LUHMES (cell line): ENCODE measurements around the genes COL19A1 and CD109.

DNA sequence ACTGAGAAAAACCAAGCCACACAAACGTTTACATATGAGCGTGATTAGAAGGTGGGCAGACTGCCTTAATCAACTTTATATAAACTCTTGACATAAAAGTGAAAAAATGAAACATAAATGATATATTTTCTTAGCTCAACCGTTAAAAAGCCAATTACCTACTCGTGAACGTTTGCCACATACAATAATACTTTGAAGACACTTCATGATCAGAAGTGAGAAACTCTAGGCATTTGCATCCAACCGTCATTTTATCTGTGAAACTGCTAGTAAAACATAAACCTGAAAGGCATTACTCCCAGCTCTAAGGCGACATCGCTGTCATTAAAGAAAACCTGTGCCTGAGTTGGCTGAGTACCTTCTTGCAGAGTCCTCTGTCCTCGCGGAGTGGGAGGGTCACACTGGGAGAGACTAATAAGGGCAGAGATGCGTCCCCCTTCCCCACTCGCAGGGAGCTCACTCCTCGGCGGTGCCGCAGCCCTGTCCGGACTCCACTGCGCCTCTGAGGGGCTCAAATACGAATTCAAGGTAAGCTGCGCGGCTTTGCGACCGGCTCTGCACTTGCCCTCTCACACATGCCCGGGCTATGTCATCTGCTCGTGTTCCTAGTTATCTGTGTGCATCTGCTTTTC lies at the start of gene COL19A1:
COL19A1 (plus strand) TSS at position 444 of the 632 bp plus-strand sequence.
- PRO-cap = no peak

- PRO-cap = no peak
These were observed 64.5 kb downstream of the SMAP1 start for GRCh38 chr6:70731978-70732734.

GRCh38 chr6:71312331-71312892 lies 23.8 kb downstream of the OGFRL1 start:
- PRO-cap = no peak

GRCh38 chr6:71406063-71407363 lies 117.9 kb downstream of the OGFRL1 start:
- PRO-cap = no peak

DNA sequence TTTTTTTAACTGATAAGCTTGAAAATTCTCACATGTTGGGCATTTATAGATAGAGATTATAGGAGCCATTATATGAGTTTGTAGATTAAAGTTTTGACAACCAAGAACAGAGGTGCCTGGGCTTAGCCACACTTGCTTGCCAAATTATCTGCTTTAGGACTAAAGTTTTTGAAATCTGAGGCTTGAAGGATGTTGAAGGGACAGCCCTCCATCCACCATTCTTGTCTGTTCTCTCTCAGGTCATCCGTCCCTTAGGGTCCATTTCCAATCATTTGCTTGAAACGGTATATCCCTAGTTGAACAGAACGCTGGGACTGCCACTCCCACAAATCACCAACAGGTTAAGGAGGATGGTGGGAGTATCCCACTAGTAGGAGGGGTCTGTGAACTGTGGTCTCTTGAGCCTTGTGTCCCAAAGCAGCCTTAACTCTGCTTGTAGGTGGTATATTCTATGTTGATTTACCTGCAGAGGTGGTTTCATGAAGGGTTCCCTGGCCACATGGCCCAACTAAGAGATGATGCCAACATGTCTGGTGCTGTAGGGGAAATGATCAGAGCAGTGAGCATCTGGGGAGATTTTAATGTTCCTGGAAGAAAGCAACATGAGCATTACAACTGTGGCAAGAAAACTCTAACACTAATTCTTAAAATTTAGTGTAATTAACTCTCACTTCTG lies 128.4 kb downstream of the OGFRL1 start:
- PRO-cap = no peak

DNA sequence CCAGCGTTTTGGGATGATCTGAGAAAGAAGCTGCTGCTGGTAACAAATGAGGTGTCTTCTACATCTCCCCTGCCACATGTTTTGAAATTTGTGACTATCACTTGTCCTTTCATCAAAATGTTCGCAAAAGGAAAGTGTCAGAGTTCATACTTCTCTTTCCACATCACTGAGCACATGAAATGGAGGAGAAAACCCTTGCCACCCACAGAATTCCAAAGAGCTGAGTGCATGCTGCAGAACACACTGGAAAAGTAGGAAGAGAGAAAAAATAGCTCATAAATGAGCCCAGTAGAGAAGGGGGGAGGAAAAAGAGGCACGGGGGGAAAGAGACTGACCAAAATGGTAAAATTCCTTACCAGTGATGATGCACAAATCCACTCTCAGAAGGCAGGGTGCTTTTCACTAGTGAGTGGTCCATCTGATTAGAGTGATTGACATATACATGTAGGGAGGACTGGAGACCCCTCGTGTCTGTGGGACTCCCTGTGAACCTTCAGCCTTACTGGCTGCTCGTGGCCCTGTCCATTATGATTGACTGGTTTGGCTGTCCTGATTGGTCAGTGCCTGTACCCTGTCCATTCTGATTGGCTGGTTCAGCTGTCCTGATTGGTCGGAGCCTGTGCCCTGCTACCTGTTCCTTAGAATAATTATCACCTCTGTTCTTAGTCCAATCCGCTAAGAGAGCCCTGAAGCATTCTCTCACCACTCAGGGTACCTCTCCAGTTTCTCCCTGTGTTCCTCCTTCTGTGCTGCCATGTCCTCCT lies 180.6 kb downstream of the OGFRL1 start:
- PRO-cap = no peak

DNA sequence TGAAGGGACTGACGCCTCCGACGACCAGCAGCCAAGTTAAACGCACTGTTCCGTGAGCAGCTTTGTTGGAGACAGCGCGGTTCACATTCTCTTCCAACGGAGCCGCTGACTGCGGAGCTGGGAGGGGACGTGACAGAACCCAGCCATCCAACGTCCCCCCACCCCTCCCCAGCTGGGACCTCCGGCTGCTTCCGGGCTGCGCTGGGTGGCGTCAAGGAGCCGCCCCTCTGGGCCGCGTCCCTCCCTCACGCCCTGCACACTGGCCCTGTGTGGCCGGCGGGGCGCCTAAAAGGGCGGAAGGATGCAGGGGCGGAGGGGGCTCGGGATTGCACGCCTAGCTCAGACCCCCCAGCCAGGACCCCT lies 36.3 kb upstream of the KHDC1 start:
- PRO-cap = no peak

- PRO-cap = no peak
These were observed 324 bp upstream of the CGAS start for GRCh38 chr6:73452545-73452696.

DNA sequence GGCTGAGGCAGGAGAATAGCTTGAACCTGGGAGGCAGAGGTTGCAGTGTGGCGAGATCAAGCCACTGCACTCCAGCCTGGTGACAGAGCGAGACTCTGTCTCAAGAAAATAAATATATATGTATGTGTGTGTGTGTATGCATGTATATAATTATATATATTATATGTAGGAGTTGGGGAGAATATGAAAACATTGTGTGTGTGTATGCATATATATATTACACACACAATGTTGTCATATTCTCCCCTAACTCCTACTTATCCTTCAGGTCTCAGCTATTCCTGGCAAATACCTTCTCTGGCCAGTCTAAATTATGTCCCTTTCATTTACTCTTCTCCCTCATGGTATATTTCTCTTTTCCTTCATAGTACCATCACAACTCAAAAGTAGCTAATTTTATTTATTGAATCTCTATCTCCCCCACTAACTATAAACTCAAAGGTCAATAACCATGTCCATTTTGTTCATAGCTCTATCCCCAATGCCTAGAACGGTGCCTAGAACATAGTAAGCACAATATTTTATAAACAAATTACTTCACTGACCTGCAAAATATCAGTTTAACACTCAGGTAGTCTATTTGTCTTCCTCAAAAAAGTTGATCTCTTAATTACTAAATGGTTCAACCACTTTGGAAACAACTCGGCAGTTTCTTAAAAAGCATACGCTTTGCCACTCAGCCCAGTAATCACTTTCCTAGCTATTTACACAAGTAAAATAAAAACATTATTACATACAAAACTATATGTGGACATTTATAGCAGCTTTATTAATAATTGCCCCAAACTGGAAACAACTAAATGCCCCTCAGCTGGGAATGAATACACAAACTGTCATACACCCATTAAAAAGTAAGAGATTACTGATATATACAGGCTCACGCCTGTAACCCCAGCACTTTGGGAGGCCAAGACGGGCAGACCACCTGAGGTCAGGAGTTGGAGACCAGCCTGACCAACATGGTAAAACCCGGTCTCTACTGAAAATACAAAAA lies 7.6 kb downstream of the EEF1A1 start:
- PRO-cap = no peak

DNA sequence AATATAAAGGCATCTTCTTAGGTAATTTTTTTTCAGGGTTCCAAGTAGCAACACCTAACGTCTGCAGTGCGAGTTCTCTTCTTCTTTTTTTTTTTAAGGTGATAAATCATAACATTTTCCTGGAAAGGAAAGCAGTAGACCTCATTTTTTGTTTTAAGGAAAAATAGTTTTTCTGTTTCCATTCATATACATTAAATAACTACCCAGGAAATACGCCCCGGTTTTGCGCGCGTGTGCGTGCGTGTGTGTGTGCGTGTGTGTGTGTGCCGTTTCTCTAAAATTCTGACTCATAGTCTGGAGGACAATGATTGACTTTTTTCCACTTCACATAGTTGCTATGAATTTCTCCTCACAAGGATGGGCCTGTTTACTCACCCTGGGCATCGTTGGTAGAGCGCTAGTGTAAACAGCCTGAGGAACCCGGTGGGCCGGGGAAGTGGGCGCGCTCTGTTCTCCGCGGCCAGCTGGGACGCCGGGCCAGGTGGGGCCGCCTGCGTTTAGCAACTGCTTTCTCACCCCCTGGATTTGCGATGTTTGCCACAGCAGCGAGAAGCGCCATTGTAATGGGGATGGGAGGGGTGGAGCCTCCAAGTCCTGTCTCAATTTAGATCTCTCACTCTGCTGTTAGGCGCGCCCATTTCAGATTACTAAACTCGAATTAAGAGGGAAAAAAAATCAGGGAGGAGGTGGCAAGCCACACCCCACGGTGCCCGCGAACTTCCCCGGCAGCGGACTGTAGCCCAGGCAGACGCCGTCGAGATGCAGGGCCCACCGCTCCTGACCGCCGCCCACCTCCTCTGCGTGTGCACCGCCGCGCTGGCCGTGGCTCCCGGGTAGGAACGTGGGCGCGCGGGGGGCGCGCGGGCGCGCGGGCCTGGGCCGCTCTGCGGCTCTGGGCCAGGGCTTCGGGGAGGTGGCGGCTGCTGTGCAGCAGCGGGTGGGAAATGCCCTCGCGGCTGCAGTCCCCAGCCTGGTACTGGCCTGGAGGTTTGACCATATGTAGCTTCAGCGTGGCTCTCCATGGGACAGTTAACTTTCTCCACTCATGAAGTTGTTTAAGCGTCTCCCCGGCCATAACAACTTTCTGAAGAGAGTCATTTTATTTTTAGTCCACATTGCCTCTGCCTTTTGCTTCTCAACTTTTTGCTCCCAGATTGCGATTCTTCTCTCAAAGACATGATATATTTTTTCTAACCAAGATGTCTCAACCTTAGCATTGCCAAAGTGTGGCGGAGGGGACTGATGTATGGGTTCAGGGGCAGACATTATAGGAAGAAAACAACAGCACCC lies at the start of gene CD109:
CD109 (plus strand) TSS at position 747 of the 1,290 bp plus-strand sequence.
- PRO-cap = no peak

GRCh38 chr6:73840626-73841694 lies 145.0 kb downstream of the CD109 start:
- PRO-cap = no peak

GRCh38 chr6:75052155-75052416 lies 153.8 kb downstream of the COL12A1 start:
- PRO-cap = no peak

DNA sequence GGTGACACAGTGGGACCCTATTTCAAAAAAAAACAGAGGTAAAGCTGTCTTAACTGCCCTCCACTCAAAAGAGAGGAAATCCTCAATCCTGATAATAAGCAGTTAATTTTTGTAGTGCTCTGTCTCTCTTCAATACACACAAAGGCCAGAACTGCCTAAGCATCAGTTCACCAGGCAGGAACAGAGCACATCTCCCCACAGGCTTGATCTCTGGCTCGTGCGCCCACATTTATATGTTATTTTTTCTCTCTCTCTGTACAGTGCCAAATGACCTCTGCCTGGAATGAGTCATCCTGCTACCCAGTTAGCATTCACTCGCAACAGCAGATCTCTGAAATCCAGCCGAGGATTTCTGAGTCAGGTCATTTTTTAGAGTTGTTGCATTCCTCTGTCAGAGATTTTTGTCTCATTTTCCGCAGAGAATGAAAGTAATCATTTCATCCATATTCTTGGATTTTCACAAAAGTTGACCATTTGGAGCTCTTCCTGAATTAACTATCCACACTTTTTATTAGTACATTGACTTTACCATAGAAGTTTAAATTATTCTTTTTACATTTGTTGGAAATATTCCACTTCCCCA lies 107.1 kb downstream of the COL12A1 start:
- PRO-cap = no peak

GRCh38 chr6:75142701-75143208 lies 63.1 kb downstream of the COL12A1 start:
- PRO-cap = no peak

DNA sequence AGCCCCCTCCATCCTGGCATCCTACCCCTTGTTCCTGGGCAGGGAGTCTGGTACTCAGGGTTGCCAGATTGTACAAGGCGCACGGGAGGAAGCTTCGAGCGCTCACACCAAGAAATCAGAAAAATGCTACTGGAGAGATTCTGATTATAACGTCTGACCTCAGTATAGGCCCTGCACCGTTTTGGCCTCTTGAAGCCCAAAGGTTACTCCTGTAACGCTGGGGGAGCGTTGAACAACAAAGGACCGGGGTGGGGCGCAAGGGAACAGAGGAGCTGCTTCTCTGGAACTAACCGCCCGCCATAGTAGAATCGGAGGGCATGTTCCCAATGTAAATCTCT lies 1.1 kb upstream of the COL12A1 start:
- PRO-cap = no peak

DNA sequence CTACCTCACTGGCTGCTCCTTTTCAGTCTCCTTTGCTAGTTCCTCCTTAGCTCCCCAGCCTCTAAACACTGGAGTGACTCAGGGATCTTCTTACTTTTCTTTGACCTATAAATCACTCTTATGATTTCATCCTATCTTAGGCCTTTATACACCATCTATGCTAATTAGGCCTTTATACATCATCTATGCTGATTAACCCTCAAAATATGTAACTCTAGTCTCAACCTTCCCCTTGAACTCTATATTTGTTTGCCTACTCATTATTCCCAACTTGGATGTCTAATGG lies 9.5 kb downstream of the TMEM30A start:
- PRO-cap = no peak

DNA sequence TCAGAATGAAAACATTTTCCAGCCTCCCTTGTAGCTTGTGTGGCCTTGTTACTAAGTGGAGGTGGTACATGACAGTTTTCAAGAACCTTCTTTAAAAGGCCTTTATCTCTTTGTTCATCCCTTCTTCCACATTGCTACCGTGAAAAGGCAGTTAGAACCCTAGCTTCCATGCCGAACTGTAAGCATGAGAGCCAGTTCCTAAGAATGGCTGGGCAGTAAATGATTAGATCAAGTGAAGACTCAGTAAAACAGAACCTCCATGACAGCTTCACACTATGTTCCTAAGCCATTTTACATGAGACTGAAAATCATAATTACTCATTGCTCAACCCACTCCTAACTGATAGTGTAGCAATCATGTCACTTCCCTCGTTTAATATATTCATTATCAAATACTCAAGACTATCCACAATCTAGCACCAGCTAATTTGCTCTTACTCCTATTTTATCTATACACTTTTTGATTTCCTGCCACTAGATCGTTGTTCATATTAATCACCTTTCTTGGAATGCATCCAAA lies 6.2 kb downstream of the TMEM30A start:
- PRO-cap = no peak

DNA sequence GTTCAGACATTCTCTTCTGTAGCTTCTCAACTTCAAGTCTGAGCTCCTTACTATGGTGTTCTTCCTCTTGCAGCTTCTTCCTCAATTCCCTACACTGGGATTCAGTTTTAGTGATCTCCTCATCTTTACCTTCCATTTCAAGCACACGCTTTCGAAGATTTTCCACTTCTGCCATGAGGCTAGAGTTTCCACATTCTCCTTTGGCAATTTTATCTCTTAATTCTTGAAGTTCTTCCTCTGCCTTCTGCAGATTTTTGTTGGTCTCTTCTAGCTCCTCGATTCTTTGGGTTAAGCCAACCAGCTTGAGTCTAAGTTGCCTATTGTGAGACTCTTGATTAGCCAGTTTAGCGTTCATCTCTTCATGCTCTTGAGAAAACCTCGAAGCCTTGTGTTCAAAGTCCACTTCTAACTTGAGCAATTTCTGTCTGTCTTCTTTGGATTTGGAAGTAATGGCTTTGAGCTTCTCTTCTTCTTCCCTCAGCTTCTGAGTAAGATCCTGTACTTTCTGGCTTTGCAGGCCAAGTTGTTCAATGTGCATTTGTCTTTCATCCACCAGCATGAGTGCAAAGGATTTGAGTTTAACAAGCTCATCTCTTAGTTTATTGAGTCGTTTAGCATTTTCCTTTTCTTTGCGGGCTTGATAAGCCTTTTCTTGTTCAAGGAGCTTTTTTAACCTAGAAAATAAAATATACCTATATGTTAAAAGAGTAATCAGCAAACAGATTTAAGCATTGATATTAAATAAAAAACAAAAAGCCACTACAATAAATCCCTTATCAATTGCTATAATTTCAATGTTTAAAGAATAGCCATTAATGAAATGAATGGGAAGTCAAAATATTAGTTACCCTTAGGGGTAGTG lies 30.2 kb upstream of the TMEM30A start:
- PRO-cap = no peak

- PRO-cap = bidirectional peak, plus-strand start at chr6:75602500, minus-strand start at chr6:75602335; bidirectional peak, plus-strand start at chr6:75602652, minus-strand start at chr6:75602661
These were observed 852 bp downstream of the SENP6 start for GRCh38 chr6:75602221-75603242.

DNA sequence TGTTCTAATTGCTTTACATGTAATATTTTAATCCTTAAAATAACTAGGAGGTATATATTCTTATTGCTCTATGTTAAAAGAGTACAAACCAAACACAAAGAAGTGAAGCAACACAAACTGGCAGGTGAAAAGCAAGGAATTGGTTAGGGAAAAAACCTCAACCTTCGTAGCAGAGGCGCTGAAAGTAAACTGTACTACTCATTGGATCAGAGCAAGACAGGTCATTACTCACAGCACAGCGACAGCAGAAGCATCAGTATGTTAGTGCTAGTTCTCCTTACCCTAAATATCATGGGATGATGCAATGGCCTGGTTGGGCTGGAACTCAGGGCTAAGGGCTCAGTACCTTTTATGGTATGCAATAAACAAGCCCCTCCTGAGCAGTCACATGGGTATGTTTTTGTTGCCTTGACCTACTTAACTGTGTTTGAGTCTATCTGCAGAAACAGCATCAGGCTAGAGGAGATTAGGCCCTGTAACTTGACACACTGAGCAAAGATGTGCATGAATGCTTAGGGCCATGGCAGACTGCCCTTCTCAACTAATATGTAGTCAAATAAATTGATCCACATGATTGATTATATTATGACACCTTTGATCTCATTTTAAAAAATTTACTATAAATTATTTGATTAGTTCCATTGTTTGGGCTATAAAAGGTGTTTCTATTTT lies 369.4 kb upstream of the IMPG1 start:
- PRO-cap = no peak